Cerebellum (tissue), 5 donors: ENCODE measurements around the gene PCYT2.

DNA sequence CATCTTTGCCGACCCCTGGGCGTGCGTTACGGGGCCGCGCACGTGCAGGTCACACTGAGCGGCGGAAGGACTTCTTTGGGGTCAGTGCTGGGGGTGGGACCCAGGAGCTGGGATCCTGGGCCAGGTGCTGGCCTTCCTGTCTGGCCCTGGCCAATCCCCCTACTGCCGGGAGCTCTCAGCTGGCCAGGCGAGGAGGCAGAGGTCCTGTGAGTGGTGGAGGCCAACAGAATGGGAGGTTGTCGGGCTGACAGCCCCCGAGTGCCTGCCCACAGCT, 2.0 kb downstream of the SLC25A10 start:
- PRO-cap, 3 experiments, result no peak in any of the 3 experiments
- RAMPAGE, long total RNA, result no peak

DNA sequence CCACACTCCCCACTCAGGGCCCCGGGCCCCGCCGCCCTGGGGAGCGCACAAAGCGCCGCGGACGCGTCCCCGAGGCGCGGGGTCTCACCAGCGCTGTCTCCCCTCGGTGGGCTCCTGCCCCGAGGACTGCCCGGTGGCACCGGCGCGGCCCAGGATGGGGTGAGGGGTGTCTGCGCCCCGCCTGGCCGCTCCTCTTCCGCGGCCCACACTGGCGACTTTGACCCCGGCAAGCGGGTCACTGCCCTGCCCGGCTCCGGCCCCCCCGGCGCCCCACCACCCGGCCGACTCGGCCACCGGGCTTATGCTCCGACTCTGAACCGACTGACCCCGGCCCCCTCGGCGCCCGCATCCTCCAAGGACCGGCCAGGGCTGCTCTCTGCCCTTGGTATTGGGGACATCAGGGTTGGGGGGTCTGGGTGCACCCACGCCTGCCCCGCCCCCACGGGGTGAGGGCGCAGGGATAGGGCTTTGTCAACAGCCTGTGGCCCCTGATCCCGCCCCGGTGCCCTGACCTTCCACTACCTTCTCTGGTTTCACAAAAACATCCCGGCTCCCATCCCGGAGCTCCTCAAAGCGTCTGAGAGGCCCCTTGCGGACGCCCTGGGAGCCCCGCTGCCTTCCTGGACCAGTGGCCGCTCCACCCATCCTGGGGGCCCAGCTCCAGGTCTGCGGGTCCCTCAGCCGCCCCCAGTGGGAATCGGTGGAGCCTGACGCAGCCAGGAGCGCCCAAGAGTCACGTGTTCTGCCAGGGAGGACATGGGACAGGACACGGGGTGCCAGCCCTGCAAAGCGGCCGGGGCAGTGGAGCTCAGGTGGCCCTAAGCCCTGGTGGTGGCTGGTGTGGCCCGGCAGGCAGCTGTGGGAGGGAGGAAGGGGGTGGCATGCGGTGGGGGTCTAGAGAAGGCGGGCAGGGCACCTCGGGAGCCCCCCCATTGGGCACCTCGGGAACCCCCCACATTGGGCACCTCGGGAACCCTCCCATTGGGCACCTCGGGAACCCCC, 921 bp downstream of the GCGR start:
- PRO-cap, 3 experiments, result no peak in any of the 3 experiments
- RAMPAGE, long total RNA, result no peak

- PRO-cap, 3 experiments, result no peak in any of the 3 experiments
- RAMPAGE, long total RNA, result no peak
Measured at GRCh38 chr17:81815628-81816084, 11.7 kb downstream of the GCGR start.

DNA sequence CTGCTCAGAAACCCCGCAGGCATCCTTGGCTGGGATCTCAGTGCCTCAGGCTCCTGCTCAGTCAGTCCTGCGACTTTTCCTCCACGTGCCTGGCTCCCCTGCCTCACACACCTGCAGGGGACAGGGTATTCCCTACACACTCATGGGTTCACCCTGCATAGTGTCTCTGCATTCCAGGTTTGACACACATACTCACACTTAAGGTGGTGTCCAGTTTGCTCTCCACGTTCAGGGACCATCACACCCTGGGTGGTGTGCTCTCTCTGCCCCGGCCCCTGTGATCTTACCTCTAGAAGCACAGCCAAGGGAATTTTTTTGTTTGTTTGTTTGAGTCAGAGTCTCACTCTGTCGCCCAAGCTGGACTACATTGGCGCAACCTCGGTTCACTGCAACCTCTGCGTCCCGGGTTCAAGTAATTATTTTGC, 997 bp upstream of the PPP1R27 start:
- PRO-cap, 3 experiments, result no peak in any of the 3 experiments
- RAMPAGE, long total RNA, result no peak

- PRO-cap, 3 experiments, result no peak in any of the 3 experiments
- RAMPAGE, long total RNA, result no peak
Measured at GRCh38 chr17:81858245-81859033, 1.9 kb downstream of the P4HB start.

DNA sequence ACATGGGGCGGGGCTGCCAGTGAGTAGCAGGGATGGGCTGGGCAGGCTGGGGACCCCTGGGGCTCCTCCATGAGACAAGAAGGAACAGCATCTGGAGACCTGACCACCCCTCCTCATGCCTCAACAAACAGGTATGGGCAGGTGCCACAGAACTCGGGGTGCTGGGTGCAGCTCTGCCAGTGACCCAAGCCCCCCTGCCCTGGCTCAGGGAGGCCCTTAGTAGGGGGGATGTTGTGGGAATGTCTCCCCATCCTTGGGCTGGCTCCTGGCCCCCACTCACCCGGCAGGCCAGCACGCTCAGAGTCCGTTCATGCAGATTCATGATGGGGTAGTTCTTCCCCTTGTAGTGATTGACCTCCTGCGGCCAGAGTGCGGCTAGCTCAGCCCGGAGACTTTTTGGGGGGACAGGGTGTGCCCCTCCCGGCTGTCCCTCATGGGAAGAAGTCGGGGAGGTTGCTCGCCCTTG, 3.8 kb downstream of the NPB start:
- PRO-cap, 3 experiments, result no peak in any of the 3 experiments
- RAMPAGE, long total RNA, result no peak

DNA sequence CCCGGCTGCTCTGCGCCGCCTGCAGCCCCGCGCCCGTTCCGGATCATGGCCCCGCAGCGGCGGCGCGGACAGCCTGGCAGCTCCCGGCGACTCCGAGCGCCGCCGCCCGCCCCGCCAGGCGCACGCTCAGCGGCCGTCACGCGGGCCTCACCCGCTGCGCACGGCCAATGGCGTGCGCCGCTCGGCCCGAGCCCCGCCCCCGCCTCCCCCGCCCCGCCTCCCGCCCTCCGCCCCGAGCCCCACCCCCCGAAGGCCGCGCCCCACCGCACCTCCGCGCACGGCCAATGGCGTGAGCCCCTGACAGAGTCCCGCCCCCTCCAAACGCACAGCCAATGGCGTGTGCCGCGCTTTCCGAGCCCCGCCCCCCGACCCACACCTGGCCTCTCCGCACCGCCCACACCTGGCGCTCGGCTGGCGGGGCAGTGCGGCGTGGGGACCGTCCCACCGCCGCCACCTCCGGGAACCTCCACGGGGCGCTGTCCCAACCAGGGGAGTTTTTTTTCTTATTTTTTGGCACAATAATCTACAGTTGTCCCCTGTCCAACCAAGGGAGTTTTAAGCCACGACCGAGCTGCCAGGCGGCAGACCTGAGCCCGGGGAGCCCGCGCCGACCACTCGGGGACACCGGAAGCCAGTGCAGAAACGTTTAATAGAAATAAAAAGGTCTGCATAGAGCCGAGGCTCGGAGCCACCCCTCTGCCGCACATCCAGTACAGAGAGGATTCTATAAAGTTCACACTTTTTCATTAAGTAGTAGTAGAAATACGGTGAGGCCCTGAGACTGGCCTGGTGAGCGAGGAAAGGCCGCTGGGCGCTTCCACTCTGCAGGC, at the start of gene PCYT2:
PCYT2 (minus strand) TSS at position 91 of the 830 bp plus-strand sequence.
- PRO-cap, 3 experiments, result peak in 3 of 3 experiments; most common minus-strand start position 94 of the sequence (in 2)
- RAMPAGE, long total RNA, result no peak

DNA sequence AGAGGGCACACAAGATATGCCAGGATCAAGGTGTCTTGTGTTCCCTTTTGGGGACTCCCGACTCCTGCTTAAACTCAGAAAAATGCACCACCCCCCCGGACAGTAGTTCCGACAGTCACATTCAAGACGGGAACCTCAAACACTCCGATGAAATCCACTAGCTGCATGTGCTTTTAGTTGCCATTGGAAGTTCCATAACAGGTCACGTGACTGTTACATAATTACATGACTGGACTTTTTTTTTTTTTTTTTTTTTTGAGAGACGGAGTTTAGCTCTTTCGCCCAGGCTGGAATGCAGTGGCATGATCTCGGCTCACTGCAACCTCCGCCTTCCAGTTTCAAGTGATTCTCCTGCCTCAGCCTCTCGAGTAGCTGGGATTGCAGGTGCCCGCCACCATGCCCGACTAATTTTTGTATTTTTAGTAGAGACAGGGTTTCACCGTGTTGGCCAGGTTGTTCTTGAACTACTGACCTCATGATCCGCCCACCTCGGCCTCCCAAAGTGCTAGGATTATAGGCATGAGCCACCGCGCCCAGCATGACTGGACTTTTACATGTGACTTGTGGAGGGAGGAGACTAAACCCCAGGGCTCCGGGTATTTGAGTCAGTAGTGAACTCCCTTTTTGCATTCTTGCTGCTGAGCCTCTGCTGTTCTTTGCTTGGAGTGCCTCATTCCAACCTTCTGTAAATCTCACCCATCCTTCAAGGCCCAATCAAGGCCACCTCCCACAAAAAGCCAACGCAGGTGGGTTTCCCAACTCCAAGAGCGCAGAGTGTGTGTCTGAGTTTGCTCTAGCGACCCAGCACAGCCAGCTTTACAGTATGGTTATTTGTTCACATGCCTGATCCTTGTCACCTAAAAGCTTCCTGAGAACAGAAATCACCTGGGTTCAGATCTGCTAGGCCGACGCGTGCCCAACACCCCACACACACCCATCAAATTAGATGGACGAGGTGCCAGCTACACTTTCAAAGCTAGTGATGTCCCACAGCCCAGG, 1.5 kb downstream of the SIRT7 start:
- PRO-cap, 3 experiments, result no peak in any of the 3 experiments
- RAMPAGE, long total RNA, result no peak

DNA sequence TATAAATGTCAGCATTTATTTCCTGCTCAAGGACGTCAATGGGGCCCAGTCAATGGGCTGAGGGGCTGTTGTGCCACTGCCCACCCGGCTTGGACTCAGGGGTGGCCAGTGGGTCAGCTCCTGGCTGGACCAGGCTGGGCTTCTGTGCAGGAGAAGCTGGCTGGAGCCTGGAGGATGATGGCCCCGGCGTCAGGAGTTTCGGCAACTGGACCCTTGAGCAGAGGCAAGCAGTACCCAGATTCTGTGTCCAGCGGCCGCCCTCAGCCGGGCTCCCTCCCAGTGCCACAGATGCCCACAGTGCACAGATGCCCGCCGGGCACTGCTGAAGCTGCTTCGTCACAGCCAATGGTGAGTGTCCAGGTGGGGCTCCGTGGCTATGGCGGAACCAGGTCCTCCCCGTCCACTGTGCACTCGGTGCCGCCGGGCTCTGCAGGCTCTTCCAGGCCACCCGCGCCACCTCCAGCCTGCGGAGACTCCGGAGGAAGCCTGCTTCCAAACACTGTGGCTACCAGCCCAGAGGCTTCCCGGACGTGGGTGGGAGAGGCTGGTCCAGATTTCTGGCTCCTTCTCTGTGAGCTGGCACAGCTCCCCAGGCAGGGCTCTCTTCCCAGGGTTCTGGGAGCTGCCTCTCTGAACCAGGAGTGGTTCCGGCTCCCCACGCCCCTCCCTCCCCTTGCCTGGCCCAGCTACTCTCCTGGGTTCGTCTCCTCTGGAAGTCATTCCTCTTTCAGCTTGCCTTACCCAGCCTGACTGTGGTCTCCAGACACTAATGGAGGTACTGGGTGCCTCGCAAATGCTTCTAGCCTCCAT, 2.8 kb upstream of the PYCR1 start:
- PRO-cap, 3 experiments, result peak in 1 of 3 experiments; most common minus-strand start position 536 of the sequence (in 1)
- RAMPAGE, long total RNA, result no peak

- PRO-cap, 3 experiments, result no peak in any of the 3 experiments
- RAMPAGE, long total RNA, result no peak
Measured at GRCh38 chr17:82003492-82004293, 19.0 kb downstream of the CENPX start.

DNA sequence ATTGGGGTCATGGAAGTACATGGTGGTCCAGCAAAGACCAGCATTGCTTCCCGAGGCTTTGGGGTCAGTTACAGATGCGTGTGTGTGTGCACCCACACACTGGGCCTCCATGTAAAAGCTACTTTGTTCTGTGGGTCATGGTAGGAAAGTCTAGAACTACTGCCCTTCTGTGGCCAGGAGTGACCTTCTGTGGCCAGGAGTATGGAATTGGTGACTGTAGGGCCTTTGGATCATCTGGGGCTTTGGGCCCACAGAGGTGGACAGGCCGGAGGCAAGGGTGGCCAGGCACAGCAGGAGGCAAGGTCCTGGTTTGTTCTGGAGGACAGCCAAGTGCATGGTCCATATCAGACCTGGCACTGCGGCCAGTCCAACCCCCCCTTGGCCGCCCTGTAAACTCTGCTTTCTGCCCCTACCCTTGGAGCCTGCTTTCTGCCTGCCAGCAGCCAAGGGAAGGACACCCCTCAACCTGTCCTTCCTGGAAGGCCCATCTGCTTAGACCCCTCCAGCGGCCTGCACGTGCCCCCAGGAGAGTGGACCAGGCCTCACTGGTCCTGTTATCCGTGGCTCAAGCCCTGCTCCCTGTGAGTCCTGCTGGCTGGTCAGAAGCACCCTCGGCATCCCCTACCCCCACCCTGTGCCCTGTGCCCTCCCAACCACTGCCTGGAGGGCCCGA, 2.2 kb upstream of the DCXR start:
- PRO-cap, 3 experiments, result no peak in any of the 3 experiments
- RAMPAGE, long total RNA, result no peak

- PRO-cap, 3 experiments, result peak in 1 of 3 experiments; most common minus-strand start chr17:82055063 (in 1)
- RAMPAGE, long total RNA, result no peak
Measured at GRCh38 chr17:82054363-82055254, 2.9 kb downstream of the GPS1 start.

GRCh38 chr17:82059706-82060228, 5.8 kb downstream of the DUS1L start:
- PRO-cap, 3 experiments, result no peak in any of the 3 experiments
- RAMPAGE, long total RNA, result no peak

DNA sequence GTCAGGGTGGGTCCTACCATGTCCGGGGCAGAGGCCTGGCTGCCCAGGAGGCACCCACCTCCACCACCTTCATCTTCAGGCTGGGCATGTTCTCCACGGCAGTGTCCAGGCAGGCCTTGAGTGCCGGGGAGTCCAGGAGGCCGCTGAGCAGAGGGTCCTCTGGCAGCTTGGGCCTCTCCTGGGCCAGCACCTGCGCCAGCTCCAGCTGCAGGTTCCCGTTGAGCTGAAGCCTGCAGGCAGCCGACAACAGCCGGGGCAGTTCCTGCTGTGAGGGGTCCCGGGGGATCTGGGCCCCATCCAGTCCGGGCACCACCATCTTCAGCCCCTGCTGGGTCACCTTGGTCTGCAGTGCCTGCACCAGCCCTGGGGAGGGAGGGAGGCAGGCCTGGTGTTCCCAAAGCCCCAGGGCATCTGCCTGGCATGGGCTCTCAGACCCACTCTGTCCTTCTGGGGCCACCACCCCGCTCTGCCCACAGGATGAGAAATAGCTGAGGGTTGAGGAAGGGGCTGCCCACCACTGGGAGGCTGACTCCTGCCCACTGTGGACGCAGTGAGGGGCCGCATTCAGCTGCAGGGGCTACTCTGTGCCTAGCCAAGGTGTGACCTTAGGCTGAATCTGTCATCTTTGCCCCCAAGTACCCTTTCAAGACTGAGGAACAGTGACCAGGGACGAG, 11.7 kb downstream of the FASN start:
- PRO-cap, 3 experiments, result no peak in any of the 3 experiments
- RAMPAGE, long total RNA, result no peak

DNA sequence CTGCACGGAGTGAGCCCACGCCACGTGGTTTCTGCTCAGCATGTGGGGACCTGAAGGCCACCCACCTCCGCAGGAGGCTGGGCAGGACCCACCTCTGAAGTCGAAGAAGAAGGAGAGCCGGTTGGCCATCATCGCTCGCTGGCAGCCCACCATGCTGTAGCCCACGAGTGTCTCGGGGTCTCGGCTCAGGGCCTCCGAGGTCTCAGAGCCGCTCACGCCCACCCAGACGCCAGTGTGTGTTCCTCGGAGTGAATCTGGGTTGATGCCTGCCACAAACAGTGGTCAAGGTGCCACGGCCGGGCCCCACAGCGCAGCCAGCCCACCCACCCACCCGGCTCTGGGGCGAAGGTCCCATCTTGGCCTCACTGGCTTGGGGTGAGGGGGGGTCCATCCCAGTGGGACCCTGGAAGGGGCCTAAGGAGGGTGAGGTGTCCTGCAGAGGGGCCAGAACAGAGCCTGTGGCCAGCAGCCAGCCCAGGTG, 4.5 kb downstream of the FASN start:
- PRO-cap, 3 experiments, result no peak in any of the 3 experiments
- RAMPAGE, long total RNA, result no peak

- PRO-cap, 3 experiments, result no peak in any of the 3 experiments
- RAMPAGE, long total RNA, result no peak
Measured at GRCh38 chr17:82200549-82201191, 12.0 kb downstream of the CCDC57 start.

DNA sequence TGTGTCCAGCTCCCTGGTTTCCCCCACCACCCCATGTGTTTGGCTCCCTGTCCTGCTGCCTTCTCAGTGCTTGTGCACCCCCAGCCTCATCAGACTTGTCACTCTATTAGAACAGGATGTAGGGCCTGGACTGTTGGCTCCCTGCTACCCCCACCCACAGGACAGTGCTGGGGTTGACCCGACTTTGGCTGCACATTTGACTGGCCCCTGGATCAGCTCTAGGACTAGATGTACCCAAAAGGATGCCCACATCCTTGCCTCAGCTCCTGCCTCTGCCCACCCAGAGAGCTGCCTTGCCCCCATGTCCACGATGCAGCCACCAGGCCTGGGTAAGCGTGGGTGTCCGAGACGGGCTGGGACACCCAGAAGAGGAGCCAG, 1.4 kb upstream of the CCDC57 start:
- PRO-cap, 3 experiments, result no peak in any of the 3 experiments
- RAMPAGE, long total RNA, result no peak

DNA sequence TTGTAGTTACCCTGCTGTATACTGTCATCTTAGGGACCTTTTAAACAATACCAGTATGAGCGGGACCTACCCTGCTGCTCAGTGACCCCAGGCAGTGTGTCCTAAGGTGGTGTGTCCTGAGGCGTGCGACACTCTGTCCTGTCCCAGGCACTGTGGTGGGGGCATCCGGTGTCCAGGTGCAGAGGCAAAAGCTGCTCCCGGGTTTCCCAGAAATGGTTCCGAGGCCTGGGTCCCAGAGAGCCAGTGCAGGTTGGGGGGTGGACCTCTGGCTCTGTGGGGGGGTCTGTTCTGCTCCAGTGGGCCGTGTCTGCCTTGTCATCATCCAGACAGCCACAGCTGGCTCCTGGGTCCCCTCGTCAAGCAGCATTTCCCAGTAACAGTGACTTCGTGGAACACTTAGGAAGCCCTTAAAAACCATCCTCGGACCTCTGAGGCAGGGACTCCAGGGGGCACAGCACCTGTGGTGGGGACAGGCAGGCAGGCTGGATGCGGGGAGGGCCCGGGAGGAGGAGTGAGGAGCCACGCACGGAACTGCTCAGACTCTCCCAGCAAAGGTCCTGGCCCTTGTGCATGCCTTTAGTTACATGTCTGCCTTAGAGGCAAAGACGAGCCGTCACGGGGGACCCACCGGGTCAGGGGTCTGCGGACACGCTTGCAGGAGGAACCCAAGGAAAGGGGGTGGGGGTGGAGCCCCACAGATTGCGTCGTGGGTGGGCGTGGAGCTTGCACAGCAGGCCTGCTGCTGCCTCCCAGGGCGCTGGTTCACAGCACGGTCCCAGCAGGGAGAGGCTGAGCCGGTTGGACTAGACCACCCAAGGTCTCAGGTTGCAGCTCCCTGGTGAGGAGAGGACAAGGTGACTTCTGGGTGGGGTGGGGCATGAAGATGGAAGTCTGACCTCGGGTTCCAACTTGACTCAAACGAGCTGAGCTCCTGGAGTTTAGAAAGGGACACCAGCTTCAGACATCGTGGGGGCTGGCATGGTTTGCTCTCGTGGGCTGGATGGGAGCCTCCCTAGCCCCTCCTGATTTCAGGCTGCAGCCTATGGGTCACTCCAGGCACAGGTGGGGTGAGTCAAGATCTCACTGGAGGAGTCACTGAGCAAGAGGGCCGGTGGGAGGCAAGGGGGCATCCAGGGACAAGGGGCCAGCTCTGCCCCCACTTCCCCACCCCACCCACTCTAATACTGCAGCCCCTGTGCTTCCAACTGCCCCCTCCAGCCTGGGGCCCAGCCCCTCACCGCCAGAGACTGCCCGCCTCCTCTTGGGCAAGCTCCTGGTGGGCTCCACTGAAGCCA, 5.8 kb downstream of the SLC16A3 start:
- PRO-cap, 3 experiments, result no peak in any of the 3 experiments
- RAMPAGE, long total RNA, result no peak

DNA sequence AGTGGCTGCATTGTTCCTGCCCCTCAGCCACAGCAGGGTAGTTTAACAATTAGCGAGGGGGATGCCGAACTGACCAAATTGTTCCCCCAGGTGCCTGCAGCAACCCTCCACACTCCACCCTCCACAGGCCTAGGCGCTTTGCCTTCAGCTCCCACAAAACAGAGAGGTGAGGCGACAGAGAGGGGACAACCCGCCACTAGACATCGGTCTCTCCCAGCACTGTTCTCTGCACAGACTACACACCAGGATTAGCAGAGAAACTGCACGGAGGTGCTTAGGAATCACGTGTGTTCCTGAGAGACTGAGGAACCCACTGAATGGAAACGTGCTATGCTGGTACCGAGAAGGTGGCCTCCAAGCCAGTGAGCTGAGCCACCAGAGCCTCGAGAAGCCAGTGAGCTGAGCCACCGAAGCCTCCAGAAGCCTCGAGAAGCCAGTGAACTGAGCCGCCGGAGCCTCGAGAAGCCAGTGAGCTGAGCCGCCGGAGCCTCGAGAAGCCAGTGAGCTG, 20.1 kb downstream of the CSNK1D start:
- PRO-cap, 3 experiments, result no peak in any of the 3 experiments
- RAMPAGE, long total RNA, result no peak

DNA sequence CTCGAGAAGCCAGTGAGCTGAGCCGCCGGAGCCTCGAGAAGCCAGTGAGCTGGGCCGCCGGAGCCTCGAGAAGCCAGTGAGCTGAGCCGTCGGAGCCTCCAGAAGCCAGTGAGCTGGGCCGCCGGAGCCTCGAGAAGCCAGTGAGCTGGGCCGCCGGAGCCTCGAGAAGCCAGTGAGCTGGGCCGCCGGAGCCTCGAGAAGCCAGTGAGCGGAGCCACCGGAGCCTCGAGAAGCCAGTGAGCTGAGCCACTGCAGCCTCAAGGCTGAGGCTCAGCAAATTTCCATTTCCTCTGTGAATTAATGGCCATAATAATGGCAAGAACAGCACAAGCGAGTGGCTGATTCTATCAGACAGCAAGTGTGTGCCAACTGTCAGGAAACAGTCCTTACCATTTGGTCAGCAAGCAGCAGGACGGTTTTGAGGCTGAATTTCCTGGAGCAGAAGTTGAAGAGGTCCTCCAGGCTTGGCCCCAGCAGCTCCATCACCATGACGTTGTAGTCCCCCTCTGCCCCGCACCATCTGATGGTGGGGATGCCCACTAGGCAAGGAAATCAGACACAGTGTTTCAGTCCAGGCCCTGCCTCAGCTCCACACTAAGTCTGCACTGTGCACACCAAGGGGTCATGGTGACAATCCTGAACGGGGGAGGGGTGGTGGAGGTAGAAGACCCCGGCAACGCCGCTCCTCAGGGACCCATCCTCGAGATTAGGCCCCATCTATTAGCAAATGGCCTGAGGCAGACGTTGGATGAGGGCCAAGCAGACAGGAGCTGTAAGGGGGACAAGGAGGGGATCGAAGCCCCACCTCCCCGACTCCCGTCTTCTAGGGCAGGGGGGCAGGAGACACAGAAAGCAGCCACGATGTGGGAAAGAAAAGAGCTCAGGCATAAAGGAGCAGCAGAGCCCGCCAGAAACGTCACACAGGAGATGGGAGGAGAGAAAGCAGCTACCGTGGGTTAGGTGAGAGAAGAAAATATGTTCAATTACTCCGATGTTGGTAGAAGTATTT, 18.2 kb downstream of the CSNK1D start:
- PRO-cap, 3 experiments, result no peak in any of the 3 experiments
- RAMPAGE, long total RNA, result no peak